ENCODE measurements around the genes MC4R, RNF152 and PHLPP1.

GRCh38 chr18:58859147-58859463 lies 5.6 kb upstream of the ZNF532 start:
- RAMPAGE, long total RNA: no peak
- RRBS, 2 experiments: no CpG with 5 or more reads among the region's 2 CpGs
CAGE:
- cytosol, long polyA minus RNA: no peak
- cytosol, long polyA plus RNA: no peak
- long polyA plus RNA: no peak
- nucleolus, long total RNA: no peak
- nucleus, long polyA plus RNA: no peak
- nucleus, long total RNA: no peak

- RAMPAGE, long total RNA: no peak
- RRBS, 2 experiments: no CpG with 5 or more reads among the region's 7 CpGs
CAGE:
- cytosol, long polyA minus RNA: no peak
- cytosol, long polyA plus RNA: no peak
- long polyA plus RNA: no peak
- nucleolus, long total RNA: no peak
- nucleus, long polyA plus RNA: no peak
- nucleus, long total RNA: no peak
These were observed 448 bp upstream of the ZNF532 start for GRCh38 chr18:58864289-58864569.

GRCh38 chr18:58865042-58865529 lies 409 bp downstream of the ZNF532 start:
- RAMPAGE, long total RNA: no peak
- RRBS, 2 experiments: no CpG with 5 or more reads among the region's 3 CpGs
CAGE:
- cytosol, long polyA minus RNA: no peak
- cytosol, long polyA plus RNA: no peak
- long polyA plus RNA: no peak
- nucleolus, long total RNA: no peak
- nucleus, long polyA plus RNA: no peak
- nucleus, long total RNA: no peak

DNA sequence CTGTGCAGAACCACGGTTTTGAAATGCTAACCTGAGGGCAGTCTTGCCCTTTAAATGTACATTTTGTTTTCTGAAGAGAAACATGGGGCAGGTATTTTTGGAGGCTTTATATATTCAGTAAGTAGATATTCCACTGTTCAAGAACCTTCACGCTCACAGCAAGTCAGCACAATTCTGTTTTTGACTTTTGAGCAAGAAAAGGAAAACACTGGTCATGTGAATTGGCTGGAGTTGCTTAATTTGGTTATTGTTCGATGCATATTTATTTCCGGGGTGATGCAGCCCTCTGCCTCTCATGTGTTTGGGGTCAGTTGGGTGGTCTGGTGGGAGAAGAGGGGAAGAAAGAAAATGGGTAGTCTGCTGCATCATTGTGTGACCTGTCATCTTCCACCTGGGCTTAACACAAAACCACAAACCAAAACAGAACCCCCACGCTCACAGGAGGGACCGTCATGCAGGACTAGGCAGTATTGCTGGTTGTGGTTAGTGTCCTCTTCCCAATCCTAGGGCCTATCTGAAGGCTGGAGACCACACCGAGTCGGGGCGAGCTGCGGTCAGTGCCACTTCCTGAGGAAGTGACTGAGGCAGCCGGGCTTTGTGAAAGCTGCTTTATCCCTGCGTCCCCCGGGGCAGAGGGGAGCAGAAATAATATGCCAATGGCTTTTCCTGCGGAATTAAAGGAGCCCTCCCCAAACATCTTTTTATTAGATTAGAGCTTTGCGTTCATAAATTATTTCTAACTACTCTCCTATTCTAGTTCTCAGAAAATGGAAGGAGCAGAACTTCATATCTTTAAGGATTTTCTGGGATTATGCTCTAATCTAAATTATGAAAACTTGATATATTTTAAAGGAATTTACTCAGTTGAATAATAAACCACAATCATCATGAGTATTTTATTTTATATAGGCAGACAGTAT lies 22.8 kb downstream of the ZNF532 start:
- RAMPAGE, long total RNA: no peak
- RRBS, 2 experiments: no CpG with 5 or more reads among the region's 15 CpGs
CAGE:
- cytosol, long polyA minus RNA: no peak
- cytosol, long polyA plus RNA: no peak
- long polyA plus RNA: no peak
- nucleolus, long total RNA: no peak
- nucleus, long polyA plus RNA: no peak
- nucleus, long total RNA: no peak

DNA sequence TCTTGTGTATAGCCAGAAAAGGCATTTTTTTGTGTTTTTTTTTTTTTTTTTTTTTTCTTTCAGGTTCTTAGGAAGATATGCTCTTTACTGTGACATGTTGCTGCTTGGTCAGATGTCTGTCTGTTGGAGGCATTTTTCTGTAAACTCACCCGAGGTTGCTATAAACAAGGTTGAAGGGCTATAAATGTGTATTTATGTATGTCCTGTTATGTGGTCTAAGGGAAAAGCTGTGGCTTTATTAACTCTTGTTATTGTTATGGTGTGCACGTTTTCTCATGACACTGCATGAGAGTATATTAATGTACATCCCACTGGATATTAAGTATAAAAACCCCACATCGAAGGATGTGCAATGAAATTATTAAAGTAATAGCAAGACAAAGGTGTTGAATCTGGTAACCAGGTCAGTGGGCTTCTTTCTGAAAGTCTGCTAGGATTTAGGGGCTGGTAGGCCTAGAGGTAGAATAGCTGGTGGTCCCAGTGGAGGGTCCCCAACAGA lies 102.1 kb downstream of the ZNF532 start:
- RAMPAGE, long total RNA: no peak
- RRBS, 2 experiments: no CpG with 5 or more reads among the region's 3 CpGs
CAGE:
- cytosol, long polyA minus RNA: no peak
- cytosol, long polyA plus RNA: no peak
- long polyA plus RNA: no peak
- nucleolus, long total RNA: no peak
- nucleus, long polyA plus RNA: no peak
- nucleus, long total RNA: no peak

- RAMPAGE, long total RNA: no peak
- RRBS, 2 experiments: no CpG with 5 or more reads among the region's 5 CpGs
CAGE:
- cytosol, long polyA minus RNA: no peak
- cytosol, long polyA plus RNA: no peak
- long polyA plus RNA: no peak
- nucleolus, long total RNA: no peak
- nucleus, long polyA plus RNA: no peak
- nucleus, long total RNA: no peak
These were observed 12.3 kb downstream of the GRP start for GRCh38 chr18:59232202-59232733.

GRCh38 chr18:59265297-59266010 lies 7.8 kb downstream of the RAX start:
- RAMPAGE, long total RNA: no peak
- RRBS, 2 experiments: no CpG with 5 or more reads among the region's 37 CpGs
CAGE:
- cytosol, long polyA minus RNA: no peak
- cytosol, long polyA plus RNA: no peak
- long polyA plus RNA: no peak
- nucleolus, long total RNA: no peak
- nucleus, long polyA plus RNA: no peak
- nucleus, long total RNA: no peak

DNA sequence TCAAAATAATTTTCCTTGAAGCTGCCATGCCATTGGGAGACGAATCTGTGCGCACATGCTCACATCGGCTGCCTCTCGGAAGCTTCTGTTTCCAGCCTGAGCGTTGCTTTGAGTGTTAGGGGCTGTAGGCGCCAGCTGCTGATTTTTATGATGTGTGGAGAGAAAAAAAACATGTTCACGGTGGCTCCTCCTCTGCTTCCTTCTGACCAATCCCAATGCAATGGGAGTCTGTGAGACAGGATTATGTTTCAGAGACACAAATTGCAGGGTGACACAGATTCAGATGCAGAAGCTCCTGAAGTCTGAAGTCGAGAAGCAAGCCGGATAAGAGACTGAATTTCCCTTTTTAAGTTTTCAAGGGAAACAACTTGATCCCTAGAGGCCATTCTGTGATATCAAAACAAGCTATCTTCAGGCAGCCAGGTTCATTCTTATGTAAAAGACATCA lies at the start of gene MC4R:
TSS of gene MC4R (minus strand) at position 117 of the 448 bp plus-strand sequence.
- RAMPAGE, long total RNA: no peak
- RRBS, 2 experiments: no CpG with 5 or more reads among the region's 9 CpGs
CAGE:
- cytosol, long polyA minus RNA: no peak
- cytosol, long polyA plus RNA: no peak
- long polyA plus RNA: no peak
- nucleolus, long total RNA: no peak
- nucleus, long polyA plus RNA: no peak
- nucleus, long total RNA: no peak

GRCh38 chr18:61869864-61871131 lies 22.5 kb downstream of the RNF152 start:
- RAMPAGE, long total RNA: no peak
- RRBS, 2 experiments: no CpG with 5 or more reads among the region's 15 CpGs
CAGE:
- cytosol, long polyA minus RNA: no peak
- cytosol, long polyA plus RNA: no peak
- long polyA plus RNA: no peak
- nucleolus, long total RNA: no peak
- nucleus, long polyA plus RNA: no peak
- nucleus, long total RNA: no peak

DNA sequence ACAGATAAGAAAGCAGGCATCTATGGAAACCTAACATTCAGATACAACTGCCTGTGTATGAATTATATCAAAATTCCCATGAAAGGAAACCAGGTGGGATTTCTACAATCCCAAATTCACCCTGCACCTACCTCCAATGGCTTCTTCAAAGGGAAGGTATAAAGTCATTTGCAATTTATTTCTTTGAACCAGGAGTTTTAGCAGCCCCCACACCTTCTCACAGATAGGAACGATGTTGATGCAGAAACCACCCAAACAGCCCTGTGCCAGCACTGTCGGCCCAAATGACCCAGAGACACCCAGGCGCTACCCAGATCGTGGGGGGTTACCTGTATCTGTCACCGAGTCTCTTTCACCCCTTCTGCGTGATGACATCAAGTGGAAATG lies 348 bp downstream of the RNF152 start:
- RAMPAGE, long total RNA: no peak
- RRBS, 2 experiments: no CpG with 5 or more reads among the region's 6 CpGs
CAGE:
- cytosol, long polyA minus RNA: no peak
- cytosol, long polyA plus RNA: no peak
- long polyA plus RNA: no peak
- nucleolus, long total RNA: no peak
- nucleus, long polyA plus RNA: no peak
- nucleus, long total RNA: no peak

DNA sequence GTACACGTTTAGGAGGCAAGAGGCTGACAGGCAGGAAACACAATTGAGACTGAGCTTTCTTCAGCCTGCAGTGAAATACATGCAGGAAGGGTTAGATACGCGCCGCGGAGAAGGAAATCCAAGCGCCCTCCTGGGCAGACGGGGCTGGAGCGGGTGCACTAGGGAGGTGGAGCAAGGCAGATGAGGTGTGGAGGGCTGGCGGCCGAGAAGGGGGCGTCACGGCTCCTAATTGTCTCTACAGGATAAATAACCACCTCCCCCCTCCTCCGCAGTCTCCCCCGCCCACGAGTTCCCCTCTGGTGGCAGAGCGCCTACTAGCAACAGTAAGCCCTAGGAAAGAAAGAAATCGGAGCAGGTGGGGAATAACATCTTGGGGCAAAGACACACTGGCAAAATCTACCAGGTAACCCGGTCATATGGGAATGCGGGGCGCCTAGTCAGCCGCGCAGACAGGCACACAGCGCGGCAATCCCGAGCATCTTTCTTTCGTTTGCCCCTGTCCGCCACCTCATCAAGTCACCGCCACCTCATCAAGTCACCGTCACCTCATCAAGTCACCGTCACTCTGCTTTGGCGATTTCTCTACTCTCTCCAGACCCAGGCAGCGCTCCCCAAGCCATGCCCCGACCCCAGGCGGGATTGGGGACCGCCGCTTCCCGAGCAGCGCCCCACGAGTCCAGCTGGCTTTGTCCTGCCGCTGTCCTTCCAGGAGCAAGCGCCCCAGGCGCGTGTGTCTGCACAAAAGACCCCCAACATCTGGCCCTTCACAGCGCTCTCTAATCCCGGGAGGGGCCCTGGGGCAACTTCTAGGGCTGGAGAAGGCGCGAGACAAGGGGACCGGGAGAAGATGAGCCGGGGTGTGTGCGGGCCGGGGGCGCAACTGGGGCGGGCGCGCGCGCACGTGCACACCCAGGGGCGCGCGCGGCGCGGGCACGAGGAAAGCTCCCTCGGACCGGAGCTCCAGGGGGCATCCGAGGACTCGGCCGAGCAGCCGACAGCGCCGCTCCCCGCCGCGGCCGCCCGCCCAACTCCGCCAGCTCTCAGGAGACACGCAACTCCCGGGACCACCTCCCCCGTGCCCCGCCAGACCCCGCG lies at the start of gene RNF152:
TSS of gene RNF152 (minus strand) at position 155 of the 1,095 bp plus-strand sequence.
- RAMPAGE, long total RNA: no peak
- RRBS, 2 experiments: 4 to 6% methylated on average over 24 to 29 of the region's 85 CpGs
CAGE:
- cytosol, long polyA minus RNA: no peak
- cytosol, long polyA plus RNA: no peak
- long polyA plus RNA: no peak
- nucleolus, long total RNA: no peak
- nucleus, long polyA plus RNA: no peak
- nucleus, long total RNA: no peak

DNA sequence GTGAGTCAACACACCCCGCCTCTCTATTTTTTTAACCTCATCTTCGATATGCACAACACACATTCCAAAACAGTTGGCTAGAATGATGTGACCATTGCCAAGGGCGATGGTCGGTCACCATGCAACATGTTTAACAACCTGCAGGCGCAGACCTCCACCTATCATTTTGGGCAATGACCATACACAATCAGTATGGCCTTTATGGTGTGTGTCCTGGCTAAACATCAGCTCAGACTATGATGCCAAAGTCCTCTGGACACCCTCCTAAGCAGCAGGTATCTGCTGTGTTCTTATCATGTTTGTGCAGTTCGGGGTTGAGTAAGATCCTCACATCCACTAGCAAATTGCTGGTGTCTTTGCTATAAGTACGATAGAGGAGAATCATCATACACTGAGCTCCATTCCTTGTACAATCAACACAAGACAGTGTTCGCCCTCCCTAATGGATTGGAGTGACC lies 7.8 kb upstream of the RNF152 start:
- RAMPAGE, long total RNA: no peak
- RRBS, 2 experiments: no CpG with 5 or more reads among the region's 8 CpGs
CAGE:
- cytosol, long polyA minus RNA: no peak
- cytosol, long polyA plus RNA: no peak
- long polyA plus RNA: no peak
- nucleolus, long total RNA: no peak
- nucleus, long polyA plus RNA: no peak
- nucleus, long total RNA: no peak

- RAMPAGE, long total RNA: no peak
CAGE:
- cytosol, long polyA minus RNA: no peak
- cytosol, long polyA plus RNA: no peak
- long polyA plus RNA: no peak
- nucleolus, long total RNA: no peak
- nucleus, long polyA plus RNA: no peak
- nucleus, long total RNA: no peak
These were observed 48.7 kb upstream of the RNF152 start for GRCh38 chr18:61941564-61941800.

- RAMPAGE, long total RNA: no peak
- RRBS, 2 experiments: 0 to 5% methylated on average over 5 to 7 of the region's 39 CpGs
CAGE:
- cytosol, long polyA minus RNA: no peak
- cytosol, long polyA plus RNA: no peak
- long polyA plus RNA: no peak
- nucleolus, long total RNA: start-site peak on the plus strand at chr18:62524822-62524900, 23 reads
- nucleus, long polyA plus RNA: no peak
- nucleus, long total RNA: no peak
These were observed 1.9 kb downstream of the ZCCHC2 start for GRCh38 chr18:62524654-62525173.

DNA sequence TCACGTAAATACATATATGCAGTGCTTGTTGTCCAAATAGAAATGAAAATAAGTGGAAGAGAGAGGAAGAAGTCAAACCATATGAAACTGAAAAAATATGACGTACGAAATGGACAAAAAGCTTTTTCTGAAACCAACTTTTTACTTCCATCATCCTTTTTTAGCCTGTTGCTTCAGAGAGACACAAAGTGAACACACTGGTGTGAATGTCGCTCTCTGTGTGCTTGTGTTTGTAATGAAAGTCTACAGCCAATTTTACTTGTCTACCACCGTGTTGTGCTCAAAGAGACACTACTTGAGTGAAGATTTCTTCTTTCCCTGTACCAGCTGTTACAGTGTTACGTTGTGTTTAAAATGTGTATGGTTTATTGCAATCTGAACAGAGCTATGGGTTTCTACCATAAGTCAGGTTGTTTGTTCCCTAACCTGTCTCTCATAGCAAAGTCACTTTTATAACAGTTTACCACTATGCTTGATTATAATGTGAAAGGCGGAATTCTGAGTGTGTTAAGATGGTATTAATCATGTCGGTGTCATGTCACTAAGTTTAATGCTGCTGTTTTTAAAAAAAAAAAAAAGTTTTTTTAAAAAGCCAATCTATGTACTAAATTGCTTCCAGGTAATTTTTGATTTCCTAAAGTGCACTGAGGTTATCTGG lies 54.5 kb downstream of the ZCCHC2 start:
- RAMPAGE, long total RNA: no peak
- RRBS, 2 experiments: no CpG with 5 or more reads among the region's 8 CpGs
CAGE:
- cytosol, long polyA minus RNA: no peak
- cytosol, long polyA plus RNA: no peak
- long polyA plus RNA: no peak
- nucleolus, long total RNA: no peak
- nucleus, long polyA plus RNA: no peak
- nucleus, long total RNA: no peak

GRCh38 chr18:62651431-62651701 lies 64.0 kb upstream of the PHLPP1 start:
- RAMPAGE, long total RNA: no peak
- RRBS, 2 experiments: no CpG with 5 or more reads among the region's 2 CpGs
CAGE:
- cytosol, long polyA minus RNA: no peak
- cytosol, long polyA plus RNA: no peak
- long polyA plus RNA: no peak
- nucleolus, long total RNA: no peak
- nucleus, long polyA plus RNA: no peak
- nucleus, long total RNA: no peak

DNA sequence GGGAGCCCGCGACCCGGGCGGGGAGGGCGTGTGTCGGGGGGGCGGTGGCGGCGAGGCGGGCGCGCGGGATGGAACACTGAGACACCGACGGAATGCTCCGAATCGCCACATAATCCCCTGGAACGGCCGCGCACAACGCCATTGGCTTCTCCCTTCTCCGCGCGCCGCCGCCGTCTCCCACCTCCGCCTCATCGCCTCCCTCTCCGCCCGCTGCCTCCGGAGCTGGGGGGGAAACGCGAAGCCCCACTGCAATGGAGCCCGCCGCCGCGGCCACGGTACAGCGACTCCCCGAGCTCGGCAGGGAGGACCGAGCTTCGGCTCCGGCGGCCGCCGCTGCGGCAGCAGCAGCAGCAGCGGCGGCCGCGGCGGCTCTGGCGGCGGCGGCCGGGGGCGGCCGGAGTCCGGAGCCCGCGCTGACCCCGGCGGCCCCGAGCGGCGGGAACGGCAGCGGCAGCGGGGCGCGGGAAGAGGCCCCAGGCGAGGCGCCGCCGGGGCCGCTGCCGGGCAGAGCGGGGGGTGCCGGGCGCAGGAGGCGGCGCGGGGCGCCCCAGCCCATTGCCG lies at the start of gene PHLPP1:
TSS of gene PHLPP1 (plus strand) at position 109 of the 561 bp plus-strand sequence.
- RAMPAGE, long total RNA: no peak
- RRBS, 2 experiments: under 1 to 2% methylated on average over 35 to 42 of the region's 87 CpGs
CAGE:
- cytosol, long polyA minus RNA: no peak
- cytosol, long polyA plus RNA: no peak
- long polyA plus RNA: no peak
- nucleolus, long total RNA: no peak
- nucleus, long polyA plus RNA: no peak
- nucleus, long total RNA: no peak

GRCh38 chr18:62739762-62740369 lies 24.5 kb downstream of the PHLPP1 start:
- RAMPAGE, long total RNA: no peak
- RRBS, 2 experiments: no CpG with 5 or more reads among the region's 6 CpGs
CAGE:
- cytosol, long polyA minus RNA: no peak
- cytosol, long polyA plus RNA: no peak
- long polyA plus RNA: no peak
- nucleolus, long total RNA: no peak
- nucleus, long polyA plus RNA: no peak
- nucleus, long total RNA: no peak

GRCh38 chr18:62781195-62781693 lies 65.9 kb downstream of the PHLPP1 start:
- RAMPAGE, long total RNA: no peak
- RRBS, 2 experiments: no CpG with 5 or more reads among the region's 4 CpGs
CAGE:
- cytosol, long polyA minus RNA: no peak
- cytosol, long polyA plus RNA: no peak
- long polyA plus RNA: no peak
- nucleolus, long total RNA: no peak
- nucleus, long polyA plus RNA: no peak
- nucleus, long total RNA: no peak

GRCh38 chr18:62785031-62785673 lies 69.8 kb downstream of the PHLPP1 start:
- RAMPAGE, long total RNA: no peak
- RRBS, 2 experiments: no CpG with 5 or more reads among the region's 4 CpGs
CAGE:
- cytosol, long polyA minus RNA: no peak
- cytosol, long polyA plus RNA: no peak
- long polyA plus RNA: no peak
- nucleolus, long total RNA: no peak
- nucleus, long polyA plus RNA: no peak
- nucleus, long total RNA: no peak